Metastatic Breast Carcinoma in the Ovary (tissue), 3 donors: ENCODE measurements around a stretch of chr2.

DNA sequence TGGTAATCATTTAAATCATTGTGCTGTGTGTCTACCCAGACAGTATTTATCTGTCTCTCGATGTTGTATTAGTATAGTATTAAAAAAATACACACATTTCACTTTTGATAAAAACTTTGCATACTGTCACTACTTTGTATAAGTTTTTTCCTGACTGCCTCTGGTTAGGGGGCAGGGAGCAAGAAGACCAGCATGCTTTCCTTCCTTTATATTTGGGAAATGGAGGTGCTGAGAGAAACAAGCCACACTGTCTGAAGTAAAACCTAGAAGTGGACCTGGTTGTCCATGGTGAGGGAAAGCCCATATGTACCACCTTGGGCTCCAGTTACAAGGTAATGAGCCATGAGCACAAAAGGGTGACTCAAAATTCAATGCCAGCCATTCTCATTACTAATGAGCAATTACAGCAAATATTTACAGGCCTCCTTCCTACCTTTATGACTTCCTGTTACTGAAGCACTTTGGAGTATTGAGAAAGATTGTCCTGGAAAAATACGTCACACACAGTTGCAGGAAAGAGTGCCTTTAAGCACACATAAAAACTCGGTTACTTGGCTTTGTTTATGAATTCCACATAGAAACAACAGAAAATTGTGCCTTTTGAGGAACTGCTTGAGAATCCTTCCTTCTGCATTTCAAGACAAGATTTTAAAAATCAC lies 9.1 kb downstream of the EPAS1 start:
- PRO-cap, 3 experiments: peak in 1 of 3 experiments; most common plus-strand start position 506 of the sequence (in 1); most common minus-strand start position 337 of the sequence (in 1)

DNA sequence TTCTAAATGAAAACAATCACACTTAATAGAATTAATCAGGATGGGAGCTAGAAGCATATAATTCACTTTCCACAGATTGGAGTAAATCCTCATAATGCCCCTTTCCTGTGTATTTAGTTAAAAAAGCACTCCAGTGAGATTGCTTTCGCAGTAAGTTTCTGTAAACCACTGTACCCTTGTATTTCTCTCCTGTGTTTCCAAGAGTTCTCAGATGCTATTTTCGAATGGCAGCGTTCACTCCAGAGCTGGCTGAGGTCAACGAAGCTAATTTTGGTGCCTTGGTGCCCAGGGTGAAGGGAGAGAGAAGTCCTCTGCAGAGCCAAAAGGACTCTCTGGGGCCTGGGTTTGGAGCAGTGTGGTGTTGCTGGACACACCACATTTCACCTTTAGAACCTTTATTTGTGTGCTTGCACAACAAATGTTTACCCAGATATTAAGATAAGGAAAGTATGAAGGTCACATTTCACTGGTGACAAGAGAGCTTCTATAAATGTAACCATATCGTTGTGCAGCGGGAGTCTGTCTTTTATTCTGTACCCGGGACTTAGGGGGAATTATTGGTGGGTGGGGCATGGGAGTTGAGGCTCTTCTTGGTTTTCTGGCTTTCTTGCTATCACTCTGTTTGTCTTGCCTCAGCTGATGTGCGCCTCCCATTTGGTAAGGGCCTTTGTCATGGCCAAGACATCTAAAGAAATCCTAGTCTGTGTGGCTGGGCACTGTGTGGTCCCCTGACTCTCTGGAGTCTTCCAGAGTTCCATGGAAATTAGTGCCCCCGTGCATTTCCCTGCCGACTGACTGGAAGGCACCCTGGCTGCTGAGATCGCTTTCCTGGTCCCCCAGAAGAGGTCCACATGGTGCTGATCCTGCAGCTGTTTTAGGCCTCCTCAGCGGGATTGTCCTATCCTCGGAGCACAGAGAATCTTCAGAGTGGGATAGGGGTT lies 10.0 kb downstream of the EPAS1 start:
- PRO-cap, 3 experiments: peak in 1 of 3 experiments; most common plus-strand start position 458 of the sequence (in 1); most common minus-strand start position 382 of the sequence (in 1)

DNA sequence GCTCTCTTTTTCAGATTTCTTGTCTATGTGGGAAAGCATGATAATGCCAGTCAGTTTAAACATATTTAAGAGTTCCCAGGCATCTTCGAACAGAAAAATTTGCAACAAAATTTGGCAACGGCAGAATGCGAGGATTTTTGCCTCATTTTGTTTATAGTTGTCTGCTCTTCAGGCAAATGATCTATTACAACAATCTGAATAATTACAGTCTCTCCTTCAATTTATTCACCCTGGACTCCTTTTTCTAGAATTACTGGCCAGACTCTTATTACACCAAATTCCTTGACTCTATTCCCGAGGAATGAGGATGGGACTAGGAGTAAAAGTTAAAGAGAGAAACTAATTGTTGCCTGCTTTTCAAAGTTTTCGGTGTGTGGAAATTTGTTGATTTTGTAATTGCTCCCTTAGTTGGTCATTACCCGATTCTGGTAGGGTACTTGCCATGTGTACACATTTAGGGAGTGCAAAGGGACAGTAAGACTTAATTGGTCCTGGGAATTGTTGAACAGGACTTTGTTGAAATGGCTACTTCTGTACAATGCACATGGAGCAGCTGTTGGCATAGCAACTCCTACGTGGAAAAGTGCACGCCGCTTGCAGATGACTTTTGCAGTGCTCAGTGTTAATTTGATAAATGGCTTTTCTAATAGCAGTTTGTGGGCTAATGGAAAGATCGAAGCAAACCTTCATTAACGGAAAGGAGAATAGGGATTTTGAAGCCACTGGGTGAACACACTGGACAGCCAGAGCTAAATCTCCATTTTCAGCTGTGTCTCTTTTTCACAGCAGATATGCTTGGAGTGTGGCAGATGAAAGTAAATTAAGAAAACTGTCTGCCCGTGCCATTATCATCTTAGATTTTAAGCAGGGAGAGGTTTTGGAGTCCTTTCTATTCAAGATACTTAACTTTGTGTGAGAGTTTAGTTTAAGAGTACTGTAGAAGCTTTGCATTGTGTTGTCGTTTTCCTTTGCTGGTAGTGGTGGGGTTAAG lies 22.9 kb downstream of the EPAS1 start:
- PRO-cap, 3 experiments: no peak in any of the 3 experiments

DNA sequence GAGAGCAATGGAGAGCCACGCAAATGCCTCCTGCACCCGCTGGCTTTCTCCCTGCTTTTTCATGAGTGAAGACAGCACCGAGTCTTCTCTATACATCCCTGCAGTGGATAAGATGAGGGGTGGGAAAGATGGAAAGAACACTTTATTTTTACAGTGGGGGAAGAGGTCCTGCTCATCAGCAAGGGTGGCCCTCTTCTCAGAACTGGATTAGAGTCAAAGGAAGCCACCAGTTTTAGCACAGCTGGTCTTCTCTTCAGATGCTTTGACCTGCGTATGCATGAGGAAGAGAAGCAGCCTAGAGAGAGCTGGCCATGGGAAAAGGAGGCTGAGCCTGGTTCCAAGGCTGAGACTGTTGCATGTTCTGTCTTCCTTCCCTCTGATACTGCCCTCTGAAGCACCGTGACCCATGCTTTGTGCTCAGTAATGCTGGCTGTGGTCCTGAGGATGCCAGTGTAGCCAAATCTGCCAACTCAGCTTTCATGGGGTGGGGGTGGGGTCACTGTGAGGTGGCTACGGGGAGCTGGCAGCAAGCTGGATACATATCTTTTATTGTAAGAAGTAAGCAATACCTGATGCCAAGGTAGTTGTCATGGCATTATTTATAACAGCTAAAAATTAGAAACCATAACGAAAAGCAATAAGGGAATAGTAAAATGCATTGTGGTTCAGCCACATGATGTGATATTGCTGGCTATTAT lies 41.4 kb downstream of the EPAS1 start:
- PRO-cap, 3 experiments: no peak in any of the 3 experiments

DNA sequence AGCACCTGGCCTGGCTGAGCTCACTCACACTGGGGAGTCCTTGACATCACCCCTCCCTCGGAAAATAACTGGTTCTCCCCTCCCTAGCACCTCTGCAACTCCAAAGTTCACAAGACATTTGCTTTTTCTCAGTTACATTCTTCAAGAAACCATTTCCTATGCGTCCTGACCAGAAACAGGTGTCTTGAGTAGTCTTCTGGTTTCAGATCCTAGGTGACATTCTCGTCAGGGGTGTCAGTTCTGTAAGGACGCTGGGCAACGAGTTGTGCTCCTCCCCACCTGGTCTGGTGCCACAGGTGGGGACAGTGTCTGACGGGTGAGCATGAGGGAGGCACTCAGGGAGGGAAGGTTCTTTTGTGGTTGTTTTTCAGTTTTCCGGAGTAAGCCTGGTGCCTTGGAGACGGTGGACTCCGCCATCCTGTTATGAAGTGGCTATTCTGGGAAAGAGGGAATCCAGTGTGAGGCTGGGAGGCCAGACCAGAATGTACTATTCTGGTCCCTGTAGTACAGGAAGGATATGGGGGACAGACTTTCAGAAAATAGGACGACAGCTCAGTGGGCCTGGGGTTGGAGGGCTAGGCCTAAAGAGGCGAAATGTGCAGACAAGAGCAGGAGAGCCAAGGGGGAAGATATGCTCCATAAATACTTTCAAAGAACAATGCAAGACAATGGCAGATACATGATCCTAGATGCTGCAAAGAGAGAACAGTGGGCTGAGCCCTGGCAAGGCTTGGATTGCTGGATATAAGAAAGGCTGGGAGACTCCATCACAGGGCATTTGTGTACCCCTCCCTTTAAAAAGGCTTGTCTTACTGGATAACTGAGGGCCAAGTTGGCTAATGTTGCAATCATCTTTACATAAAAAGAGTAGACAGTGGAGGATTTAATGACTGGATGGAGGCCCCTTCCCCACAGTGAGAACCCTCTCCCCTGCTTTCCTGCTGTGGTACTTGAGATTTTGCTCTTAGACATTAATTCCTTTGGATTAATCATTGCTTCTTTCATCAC lies 50.7 kb downstream of the EPAS1 start:
- PRO-cap, 3 experiments: no peak in any of the 3 experiments

- PRO-cap, 3 experiments: no peak in any of the 3 experiments
These were observed 78.1 kb downstream of the EPAS1 start for GRCh38 chr2:46375391-46375637.

- PRO-cap, 3 experiments: no peak in any of the 3 experiments
These were observed 54.8 kb upstream of the RHOQ start for GRCh38 chr2:46487499-46487870.

DNA sequence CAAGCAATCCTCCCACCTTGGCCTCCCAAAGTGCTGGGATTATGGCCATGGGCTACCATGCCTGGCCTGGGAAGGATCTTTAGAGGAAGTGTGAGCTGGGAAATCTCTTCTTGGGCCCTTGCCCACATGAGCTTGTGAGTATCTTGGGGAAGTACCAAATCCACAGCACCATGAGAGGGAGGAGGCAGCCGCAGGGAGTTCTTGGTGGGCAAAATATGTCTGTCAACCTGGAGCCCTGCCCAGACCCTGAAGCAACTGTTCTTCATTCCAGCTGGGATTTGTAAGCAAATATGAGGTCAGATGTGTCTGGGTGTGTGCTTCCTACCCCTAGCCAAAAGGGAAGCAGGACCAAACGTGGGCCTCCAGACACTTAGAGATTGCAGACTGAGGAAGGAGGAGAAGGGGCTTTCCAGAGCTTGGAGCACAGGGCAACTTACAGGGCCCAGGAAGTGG lies 21.1 kb upstream of the RHOQ start:
- PRO-cap, 3 experiments: peak in 1 of 3 experiments; most common plus-strand start position 361 of the sequence (in 1)

DNA sequence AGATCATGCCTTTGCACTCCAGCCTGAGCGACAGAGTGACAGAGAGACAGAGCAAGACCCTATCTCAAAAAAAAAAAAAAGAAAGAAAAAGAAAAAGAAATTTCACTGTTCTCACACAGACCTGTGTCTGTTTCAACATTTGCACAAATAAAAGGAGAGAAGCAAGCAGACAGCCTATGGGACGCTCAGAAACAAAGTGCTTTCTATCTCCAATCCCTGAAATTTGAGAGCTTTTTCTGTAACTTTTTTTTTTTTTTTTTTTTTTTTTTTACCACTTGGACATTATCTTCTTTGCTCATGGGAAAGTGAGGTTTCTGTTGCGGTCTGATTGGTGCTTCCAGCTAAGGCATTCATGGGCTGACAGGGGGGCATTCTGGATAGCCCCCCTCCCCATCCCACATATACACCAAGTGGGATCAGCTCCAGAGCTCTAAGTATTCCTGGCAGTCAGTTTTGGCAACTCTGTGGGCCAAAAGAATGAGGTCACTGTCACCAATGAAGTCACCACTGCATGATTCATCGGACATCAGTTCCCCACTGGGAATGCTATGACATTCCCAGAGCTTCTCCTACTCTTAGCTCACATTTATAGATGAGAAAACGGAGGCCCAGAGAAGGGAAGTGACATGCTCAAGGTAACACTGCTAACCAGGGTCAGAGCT lies 1.8 kb upstream of the RHOQ start:
- PRO-cap, 3 experiments: no peak in any of the 3 experiments

DNA sequence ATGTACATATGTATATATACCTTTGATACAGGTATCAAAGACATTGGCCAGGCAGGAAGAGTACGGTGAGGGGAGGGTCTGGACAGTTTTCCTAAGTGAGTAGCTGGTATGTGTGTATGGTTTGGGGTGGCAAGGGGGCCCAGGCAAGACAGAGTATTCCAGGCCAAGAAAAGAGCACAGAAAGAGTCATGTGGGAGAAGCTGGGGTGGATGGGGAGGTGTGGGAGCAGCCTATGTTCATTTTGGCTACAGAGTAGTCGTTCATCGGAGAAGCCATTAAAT lies 18.8 kb upstream of the ATP6V1E2 start:
- PRO-cap, 3 experiments: no peak in any of the 3 experiments

DNA sequence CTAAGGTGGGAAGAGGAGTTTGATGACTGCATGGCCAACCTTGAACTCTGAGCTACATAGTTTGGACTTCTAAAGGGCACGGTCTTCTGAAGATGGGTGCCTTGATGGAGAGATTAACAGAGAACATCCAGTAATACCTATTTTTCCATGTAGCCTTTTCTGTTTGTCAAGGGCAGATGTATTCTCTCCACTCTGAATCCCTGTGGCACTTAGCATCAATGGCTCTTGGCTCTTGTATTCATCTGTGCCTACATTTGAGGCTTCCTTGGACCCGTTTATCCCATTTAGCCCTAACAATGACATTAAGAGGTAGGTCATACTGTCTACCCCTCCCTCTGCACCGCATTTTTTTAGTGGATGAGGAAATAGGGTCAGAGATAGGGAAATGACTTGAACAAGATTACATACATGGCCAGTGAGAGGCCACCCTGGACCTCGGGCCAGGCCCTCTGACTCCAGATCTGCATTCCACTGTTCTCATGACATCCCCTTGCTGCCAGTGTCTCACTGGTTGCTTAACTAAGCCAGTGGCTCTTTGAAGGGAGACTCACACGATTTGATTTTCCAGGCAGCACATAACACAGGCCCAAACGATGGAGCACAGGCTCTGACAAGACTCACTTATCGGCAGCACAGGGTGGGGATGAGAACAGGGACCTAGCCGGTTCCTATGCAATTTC lies 19.2 kb upstream of the ATP6V1E2 start:
- PRO-cap, 3 experiments: no peak in any of the 3 experiments

GRCh38 chr2:46575942-46576604 lies 33.7 kb upstream of the ATP6V1E2 start:
- PRO-cap, 3 experiments: no peak in any of the 3 experiments

DNA sequence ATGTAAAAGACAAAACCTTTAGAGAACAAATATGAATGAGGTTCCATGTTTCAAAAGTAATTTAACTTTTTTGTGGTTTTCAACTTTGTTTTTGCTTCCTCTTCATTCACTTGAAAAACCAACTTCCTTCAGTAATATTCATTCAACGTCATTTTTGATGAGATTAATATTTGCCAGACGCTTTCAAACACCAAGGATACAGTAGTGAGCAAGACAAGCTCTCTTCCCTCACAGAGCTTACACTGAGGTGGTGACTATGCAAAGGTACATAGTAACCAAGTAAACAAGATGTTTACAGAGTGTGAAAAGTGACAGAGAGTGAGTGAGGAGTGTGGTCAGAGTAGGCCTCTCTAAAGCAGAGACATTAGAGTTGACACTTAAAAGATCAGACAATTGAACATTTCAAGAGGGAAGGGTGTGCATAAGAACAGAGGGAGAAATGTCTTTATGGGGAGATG lies 17.9 kb downstream of the CRIPT start:
- PRO-cap, 3 experiments: no peak in any of the 3 experiments

GRCh38 chr2:46653355-46653675 lies 36.3 kb downstream of the CRIPT start:
- PRO-cap, 3 experiments: no peak in any of the 3 experiments

- PRO-cap, 3 experiments: no peak in any of the 3 experiments
These were observed 41.1 kb downstream of the SOCS5 start for GRCh38 chr2:46740046-46740780.

- PRO-cap, 3 experiments: no peak in any of the 3 experiments
These were observed 80.6 kb downstream of the SOCS5 start for GRCh38 chr2:46779562-46780185.

- PRO-cap, 3 experiments: no peak in any of the 3 experiments
These were observed 61.4 kb downstream of the MCFD2 start for GRCh38 chr2:46854280-46854584.

- PRO-cap, 3 experiments: no peak in any of the 3 experiments
These were observed 16.6 kb downstream of the MCFD2 start for GRCh38 chr2:46898973-46899362.

GRCh38 chr2:46917208-46917946 lies 1.8 kb upstream of the MCFD2 start:
- PRO-cap, 3 experiments: no peak in any of the 3 experiments

GRCh38 chr2:46983103-46983627 lies 42.1 kb downstream of the TTC7A start:
- PRO-cap, 3 experiments: no peak in any of the 3 experiments